Airway epithelial cell (primary cell): ENCODE results near the genes TWF2 and GNL3.

DNA sequence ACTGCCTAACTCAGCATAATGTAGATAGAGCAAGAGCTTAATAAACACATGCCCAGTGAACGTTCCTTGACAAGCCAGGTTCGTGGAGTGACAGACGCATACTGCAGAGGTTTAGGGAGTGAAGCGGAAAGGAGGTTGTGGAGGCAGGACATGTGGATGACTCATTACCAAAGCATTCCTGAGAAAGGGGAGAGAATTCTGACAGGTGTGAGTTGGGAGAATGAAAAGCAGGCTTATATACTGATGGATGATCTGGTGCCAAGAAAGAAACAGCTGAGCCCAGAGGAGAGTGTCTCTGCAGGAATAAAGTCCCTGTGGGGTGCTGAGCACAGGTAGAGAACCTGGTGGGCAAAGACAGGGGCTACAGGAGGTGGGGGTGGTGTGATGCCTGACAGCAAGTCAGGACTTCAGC lies 2.3 kb upstream of the RPL29 start:
- RAMPAGE, long total RNA: no peak

GRCh38 chr3:52054770-52055253 lies 1.6 kb downstream of the DUSP7 start:
- RAMPAGE, long total RNA: no peak

DNA sequence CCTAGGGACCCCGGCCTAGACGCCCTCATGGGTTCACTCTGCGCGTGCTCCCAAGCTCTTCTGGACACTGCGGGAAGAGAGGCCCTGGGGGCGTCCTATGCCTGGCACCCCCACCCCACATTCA lies 276 bp upstream of the DUSP7 start:
- RAMPAGE, long total RNA: no peak

DNA sequence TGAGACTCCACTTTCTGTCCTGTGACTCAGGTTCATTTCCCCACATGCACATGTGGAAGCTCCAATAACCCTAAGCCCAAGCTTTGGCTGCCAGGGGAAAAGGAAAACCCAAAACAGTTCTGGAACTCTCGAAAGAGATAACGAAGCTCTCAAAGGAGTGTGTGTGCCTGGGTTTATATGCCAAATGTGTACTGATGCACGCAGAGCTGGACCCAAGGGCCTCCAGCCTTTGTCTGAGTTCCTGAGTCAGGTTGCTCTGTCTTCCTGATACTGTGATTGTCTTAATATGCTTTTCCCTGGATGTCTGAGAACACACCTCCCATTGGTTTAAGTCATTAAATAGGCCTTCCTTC lies 43.5 kb downstream of the POC1A start:
- RAMPAGE, long total RNA: no peak

GRCh38 chr3:52209962-52211029 lies 12.3 kb downstream of the ALAS1 start:
- RAMPAGE, long total RNA: no peak

- RAMPAGE, long total RNA: no peak
These were observed 2.2 kb upstream of the TLR9 start for GRCh38 chr3:52227688-52228019.

GRCh38 chr3:52238775-52239379 lies at the start of gene TWF2:
Gene TWF2, minus strand, starts transcription at chr3:52239158.
- RAMPAGE, long total RNA: start-site peak on the minus strand at chr3:52239090-52239145, 292 and 46 reads in 2 replicates

- RAMPAGE, long total RNA: no peak
These were observed 11.2 kb downstream of the SEMA3G start for GRCh38 chr3:52433330-52434474.

DNA sequence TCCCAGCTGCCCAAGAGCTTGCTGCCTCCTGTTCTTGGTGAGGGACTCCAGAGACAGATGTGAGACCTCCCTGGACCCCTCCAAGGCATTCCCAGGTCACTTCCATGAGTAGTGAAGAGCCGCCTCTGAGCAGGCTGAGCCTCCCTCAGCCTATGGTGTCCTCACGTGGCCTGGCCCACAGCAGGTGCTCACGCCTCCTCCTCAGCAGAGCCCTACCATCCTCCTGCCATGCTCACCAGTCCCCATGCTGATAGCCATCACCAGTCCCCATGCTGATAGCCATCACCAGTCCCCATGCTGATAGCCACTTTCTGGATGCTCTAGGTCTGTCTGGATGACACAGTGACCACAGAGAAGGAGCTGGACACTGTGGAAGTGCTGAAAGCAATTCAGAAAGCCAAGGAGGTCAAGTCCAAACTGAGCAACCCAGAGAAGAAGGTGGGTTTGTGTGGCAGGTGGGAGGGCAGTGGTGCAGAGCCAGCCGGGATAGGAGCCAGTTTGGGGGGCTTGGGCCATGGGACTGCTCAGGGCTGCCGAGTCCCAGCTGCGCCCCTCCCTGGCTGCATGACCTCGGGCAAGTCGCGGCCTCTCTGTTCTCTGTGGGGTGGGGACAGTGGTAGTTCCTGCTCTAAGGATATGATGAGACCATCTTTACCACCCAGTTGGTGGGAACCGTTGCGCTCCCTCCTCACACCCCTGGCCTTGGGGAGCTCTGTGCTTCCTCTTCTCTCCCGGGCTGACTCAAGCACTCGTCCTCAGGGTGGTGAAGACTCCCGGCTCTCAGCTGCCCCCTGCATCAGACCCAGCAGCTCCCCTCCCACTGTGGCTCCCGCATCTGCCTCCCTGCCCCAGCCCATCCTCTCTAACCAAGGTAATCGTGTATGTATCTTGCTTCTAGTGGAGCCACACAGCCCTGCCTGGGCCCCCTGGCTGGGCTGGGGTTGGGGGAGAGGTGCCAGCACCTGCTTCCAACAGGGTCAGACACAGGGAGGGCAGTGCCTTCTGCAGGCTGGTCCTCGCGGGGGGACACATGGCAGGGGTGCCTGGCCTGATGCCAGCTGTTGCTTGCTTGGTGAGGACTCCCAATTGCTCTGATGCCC lies 15.4 kb upstream of the STAB1 start:
- RAMPAGE, long total RNA: no peak

- RAMPAGE, long total RNA: no peak
These were observed 2.8 kb downstream of the NT5DC2 start for GRCh38 chr3:52530729-52531467.

DNA sequence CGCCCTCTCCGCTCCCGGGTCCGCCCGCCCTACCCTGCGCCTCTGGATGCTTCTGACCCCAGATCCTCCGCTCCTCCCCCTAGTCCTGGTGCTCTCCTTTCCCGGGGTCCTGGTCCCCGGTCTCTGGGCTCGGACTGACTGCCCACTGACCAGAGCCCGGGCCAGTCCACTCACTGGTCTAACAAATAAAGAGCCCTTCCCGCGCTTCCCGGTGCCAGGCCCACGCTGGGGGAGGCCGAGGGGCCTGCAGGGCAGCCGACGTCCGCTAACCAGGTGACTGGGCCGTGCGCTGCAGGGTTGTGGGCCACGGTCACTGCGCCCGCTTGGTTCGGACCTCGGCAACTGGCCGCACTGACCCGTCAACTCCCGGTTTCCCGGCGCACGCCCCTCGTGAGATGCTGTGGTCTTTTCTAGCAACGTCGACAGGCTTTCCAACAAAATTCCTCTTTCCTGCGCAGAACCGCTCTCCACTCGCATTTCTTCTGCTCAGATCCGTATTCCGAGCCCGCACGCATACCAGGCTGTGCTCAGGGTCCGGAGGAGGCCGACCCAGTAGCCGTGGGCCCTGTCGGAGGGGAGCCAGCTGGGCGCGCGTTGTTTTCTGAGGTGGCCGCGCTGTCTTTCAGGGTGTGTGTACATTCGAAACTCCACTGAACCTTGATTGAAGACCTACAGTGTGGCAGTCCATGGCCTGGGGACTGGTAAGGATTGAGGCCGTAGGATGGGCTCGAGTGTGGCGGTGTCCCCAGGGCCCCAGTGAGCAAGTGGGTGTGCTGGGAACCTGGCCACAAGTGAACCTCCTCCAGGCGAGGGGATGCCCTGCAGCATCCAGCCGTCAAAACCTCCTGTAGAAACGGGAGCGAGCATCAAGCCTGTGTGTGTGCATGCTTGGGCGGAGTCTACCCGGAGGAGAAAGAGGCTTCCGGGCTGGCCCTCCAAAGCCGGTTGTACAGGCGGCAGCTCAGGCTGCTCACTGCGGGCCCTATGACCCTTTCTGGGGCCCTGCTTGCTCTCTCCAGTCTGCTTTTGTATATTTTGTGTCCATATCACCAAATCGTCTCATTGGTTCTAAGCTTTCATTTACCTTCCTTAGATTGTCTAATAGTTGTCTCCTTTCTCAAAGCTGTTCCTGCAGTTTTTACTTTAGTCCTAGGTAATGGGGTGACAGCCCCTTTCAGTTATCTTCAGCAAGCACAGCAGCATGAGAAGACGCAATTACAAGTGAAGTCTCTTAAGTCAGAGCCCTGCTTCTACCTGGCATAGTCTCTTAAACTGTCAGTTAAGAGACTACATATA lies 968 bp upstream of the NT5DC2 start:
- RAMPAGE, long total RNA: start-site peak on the minus strand centred at position 811 of the sequence, 216 bp wide, 74 and 72 reads in 2 replicates

DNA sequence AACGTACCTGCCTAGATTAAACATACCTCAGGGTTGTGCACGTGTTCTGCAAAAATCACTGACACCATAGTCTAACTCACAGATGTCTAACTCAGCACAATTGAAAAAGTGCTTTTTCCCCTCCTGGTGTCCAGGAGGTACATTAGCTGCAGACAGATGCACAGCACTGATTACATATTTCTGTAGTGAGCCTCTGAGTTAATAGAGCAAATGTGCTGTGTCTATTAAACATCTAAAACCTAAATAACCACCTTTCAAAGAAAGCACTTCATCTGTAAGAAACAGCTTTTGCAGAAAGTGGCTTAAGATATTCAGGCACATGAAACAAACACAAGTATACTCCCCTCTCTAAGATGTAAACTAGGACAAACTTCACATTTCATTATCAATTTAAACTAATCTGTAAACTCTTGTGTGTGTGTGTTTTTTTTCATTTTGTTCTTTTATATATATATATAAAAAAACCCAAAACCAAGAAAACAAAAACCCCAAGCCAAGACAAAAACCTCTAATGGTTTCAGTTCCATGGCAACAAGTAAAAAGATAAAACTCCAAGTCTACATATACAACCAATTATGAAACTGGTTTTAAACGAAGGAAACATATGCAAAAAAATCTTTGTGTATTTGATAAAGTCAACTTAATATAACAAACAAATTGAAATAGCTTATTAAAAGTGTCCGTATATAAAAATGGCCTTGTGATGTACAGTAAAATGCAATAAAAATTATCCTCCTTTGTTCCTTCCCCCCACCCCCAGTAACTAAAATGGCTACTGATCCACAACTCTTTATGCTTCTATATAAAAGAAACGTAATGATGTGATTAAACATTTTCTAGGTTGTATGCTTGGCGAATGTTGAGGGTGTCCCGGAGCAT lies 11.1 kb downstream of the UQCC5 start:
- RAMPAGE, long total RNA: no peak

GRCh38 chr3:52634586-52635094 lies 51.2 kb upstream of the GNL3 start:
- RAMPAGE, long total RNA: no peak

GRCh38 chr3:52670444-52671228 lies 15.2 kb upstream of the GNL3 start:
- RAMPAGE, long total RNA: no peak

DNA sequence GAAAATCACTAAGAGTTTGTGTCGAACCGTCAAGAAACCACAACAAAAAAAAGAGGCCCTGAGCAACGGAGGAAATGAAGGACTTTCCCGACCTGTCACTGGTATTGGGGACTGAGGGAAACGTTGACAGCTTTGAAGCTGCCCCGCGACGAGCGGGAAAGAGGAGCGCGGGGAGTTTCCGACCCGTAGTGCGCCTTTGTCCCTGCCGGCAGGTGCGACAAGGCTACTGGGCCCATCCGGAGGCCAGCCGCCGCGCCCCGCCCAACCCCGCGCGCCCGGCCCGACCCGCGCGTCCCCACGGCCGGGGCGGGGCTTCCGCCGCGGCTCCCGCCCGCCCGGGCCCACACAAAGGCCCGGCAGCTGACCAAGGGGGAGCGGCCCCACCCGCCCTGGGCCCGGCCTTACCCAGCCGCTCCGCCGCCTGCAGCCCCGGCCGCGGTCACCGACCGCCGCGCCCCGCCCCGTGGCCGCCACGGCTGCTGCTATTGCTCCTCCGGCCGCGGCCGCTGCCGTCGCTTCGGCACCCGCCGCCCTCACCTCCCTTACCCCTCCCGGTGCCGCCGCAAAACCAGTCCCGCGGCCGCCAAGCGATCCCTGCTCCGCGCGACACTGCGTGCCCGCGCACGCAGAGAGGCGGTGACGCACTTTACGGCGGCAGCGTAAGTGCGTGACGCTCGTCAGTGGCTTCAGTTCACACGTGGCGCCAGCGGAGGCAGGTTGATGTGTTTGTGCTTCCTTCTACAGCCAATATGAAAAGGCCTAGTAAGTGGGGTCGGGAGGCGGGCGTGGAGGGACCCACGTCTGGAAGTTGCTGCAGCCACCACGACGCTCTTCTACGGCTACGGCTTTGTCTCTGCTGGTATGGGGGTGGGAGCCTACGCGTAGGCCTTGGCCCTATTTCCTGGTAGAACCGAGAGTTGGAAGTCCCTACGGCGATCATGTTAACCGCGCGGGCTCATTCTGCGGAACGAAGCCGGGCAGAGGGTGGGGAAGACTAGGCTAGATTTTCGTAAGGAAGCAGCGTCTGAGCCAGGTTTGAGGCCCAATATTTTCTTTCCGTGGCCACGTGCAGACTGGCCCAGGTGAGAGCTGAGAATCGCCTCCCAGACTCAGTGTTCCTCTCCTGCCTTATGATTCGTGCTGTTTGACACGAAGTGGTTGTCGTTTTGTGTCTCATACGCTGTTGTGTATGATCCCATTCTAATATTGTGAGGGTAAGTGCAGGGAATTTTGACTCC lies at the start of gene GNL3:
TSS of gene GNL3 (plus strand) at position 689 of the 1,238 bp plus-strand sequence.
- RAMPAGE, long total RNA: start-site peak on the plus strand centred at position 680 of the sequence, 37 bp wide, 521 and 202 reads in 2 replicates

DNA sequence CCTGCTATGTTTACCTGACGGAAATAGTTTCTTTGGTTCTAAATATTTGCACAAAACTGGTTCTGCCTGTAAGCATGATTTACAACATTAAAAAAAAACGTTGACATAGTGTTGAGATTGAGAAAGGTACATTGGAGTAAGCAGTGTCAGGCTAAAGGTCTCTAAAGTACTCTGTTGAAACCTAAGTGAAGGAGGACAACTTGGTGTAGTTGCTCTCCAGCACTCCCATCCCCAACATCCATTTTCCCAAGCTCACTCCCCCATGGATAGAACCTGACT lies 2.6 kb downstream of the GNL3 start:
- RAMPAGE, long total RNA: no peak

- RAMPAGE, long total RNA: no peak
These were observed 618 bp upstream of the ITIH3 start for GRCh38 chr3:52793893-52794462.

DNA sequence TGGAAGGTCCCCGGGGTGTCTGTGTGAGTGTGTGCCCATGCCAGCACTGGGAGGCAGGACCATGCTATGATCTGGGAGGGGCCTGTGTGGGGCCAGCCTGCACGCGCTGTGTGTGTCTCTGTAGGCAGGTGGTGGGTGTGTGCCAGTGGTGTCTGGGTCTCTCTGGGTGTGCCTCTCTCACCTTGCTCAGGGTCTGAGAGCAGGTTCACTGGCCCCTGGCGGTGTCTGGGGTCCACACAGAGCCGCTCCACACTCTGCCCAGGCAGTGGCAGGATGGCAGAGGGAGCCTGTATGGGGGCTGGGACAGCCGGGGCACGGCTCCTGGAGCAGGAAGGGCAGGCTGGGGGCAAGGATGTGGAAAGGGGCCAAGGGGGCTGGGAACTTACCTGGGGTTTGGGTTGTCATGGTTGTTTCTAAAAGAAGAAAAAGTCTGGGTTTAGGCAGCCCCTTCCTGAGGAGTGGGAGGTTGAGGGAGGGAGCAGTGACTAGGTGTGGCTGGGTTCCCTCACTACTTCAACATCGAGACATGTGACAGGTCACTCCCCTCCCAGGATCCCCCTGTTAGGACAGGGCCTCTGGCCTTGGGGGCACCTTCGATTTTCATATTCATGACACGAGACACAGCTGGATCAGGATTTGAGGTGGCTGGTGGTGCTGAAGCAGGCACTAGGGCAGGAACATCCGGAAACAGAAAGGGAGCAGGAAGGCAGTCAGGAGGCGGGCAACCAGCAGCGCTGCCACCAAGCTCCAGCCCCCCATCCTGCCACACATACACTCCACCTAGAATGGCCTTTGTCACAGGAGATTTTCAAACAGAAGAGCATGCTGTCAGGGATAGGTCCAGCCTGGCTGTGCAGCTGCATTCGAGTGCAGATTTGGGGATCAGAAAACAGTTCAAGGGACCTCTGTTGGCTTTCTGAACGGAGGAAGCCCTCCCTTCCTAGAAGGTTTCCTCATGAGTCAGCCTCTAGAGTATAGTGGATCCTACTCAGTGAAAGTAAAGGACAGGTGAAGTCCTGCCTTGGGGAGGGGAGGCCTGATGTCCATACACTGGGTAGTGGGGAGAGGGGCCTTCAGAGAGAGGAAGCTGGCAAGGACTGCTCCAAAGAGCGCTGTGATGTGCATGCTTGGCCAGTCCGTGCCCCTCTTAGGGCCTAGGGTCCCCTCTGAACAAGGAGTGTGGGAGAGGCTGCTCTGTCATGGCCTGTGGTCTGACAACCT lies 12.2 kb downstream of the ITIH4 start:
- RAMPAGE, long total RNA: no peak

DNA sequence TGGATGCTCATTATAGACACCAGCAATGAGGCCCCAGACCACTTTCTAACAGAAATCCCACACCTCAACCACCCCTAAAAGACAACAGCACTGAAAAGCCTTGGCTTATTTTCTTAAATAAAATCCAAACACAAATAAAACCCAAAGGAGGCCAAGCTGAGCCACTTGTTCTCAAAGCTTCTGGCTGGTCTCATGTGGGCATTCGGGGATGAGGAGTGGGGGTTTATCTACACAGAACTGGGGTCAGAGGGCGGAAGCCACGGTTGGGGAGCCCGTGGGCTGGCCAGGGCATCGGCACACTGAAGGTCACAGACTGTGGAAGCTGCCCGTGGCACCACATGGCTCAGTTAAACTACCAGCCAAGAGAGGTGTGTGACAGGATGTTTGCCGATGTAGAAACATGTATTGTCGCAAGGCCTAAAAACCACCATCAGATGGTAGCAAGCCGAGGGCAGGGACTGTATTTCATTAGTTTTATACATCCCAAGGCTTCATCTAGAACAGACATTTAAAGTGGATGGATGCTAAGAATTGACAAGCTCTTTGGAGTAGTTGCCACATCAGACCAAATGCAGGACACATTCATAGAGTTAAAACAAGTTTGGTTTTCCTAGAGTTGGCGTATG lies 9.4 kb upstream of the MUSTN1 start:
- RAMPAGE, long total RNA: no peak

DNA sequence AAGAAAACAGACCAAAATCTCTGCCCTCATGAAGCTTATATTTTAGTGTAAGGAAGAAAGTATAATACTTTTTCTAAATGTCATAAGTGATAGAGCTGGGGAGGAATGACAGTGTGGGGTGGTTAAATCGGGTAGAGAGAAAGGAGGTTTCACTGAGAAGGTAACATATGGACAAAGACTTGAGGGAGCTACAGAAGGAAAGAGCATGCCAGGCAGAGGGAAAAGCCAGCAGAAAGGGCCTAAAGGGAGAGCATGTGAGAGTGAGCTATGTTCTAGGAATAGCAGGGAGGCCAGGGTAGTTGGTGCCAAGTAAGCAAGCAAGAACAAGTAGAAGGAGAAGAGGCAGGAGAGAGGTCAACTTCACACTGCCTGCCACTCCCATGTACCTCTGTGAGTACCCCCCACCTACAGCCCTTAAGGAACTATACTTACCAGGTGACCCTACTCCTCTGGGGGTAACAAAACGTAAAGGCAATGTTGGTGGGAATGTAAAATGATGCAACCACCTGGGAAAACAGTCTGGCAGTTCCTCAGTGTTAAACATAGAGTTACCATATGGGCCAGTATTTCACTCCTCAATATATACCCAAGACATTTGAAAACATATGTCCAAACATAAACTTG lies 67.7 kb downstream of the SFMBT1 start:
- RAMPAGE, long total RNA: no peak